ENCODE results near the genes TRAM2 and GSTA2.

- PRO-cap: no peak
- RAMPAGE, long total RNA, 4 experiments: no peak in any of the 4 experiments
Measured at GRCh38 chr6:52333625-52334254, 28.2 kb upstream of the PAQR8 start.

DNA sequence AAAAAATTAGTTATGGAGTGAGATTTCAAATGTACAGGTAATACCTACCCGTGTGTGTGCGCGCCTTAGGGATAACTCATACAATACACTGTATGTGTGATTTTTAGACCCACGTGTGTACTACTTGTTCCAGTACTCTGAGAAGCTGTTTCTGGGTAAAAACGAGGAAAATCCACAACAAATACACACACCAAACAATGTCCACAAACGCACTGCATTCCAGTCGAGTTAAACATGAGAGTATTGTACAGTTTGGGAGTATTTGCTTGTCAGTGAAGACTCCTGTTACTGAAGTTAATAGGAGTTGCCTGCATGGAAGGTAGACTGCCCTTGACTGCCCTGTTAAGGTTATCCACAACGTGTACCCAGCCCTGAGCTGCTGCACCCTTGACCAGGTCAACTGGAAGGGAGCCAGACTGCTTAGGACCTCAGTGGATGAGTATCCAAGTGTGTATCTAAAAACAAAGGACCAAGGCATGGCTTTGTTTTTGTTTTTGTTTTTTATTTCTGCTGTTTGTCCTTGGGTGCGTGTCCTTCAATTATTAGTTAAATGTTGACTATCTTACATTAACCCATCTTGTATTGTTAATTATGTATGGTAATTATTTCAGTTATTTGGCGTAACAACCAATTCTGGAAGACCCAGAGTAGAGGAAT is 1.6 kb downstream of the PAQR8 start:
- PRO-cap: no peak
- RAMPAGE, long total RNA, 4 experiments: no peak in any of the 4 experiments

- PRO-cap: no peak
- RAMPAGE, long total RNA, 4 experiments: no peak in any of the 4 experiments
Measured at GRCh38 chr6:52393587-52394899, 26.1 kb upstream of the EFHC1 start.

GRCh38 chr6:52397812-52398370 is 22.3 kb upstream of the EFHC1 start:
- PRO-cap: no peak
- RAMPAGE, long total RNA, 4 experiments: no peak in any of the 4 experiments

DNA sequence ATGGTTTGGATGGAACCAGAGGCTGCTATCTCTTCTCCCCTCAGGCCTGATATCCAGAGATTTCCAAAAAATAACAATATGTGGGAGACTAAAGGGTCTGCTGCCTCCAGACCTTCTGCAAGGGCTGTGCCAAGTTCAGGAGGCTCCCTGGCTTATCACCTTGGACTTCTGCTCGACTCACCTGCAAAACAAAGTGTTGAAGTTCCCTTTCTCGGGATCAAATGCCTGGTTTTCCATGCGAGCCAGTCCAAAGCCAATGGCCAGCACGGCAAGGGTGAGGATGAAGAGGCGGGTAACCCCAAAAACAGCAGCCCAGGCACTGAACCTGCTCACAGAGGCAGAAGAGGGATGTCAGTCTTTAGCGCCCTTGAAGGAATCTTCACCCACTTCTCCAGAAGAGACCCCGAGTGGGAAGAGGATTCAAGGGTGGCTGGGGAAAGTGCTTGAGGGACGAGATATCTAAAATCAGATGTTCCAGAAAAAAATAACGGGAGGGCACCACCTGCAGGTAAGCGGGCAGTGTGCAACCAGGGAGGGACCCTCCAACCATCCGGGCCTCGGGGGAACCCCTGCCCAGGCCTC is 71.4 kb downstream of the TRAM2 start:
- PRO-cap: no peak
- RAMPAGE, long total RNA, 4 experiments: no peak in any of the 4 experiments

DNA sequence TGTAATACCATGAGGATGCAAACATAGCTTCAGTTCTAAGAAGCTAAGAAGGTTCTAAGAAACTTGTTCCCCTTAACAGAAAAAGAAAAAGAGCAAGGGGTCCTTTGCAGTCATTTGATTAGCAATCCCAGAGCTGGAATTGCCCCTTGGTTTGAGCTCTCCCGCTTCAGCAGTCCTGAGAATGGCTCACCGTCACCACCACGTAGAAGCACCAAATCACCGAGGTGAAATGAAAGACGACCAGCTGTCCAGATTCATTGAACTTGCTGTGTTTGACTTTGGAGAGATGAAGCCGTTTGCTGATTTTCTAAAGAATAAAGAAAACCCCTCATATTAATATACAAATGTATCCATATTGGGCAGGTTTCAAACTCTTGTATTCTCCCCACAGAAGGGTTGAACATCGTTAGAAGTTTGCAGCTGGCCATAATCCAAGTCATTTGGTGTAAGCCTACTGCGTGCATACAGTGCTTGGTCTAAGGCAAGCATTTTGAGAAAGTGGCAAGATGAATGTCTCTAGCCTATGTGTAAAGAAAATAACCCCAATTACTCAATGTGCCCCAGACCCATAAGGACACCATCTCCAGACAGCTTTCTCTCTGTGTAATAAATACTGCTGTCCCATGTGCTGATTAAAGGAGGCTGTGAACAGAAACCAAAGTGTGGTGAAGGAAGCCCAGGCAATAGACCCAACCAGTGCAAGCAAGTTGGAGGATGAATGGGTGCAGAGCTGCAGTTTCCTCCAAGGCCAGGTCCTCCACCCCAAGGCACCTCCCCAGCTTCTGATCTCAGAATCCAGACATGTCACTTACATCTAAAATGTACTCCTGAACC is 60.8 kb downstream of the TRAM2 start:
- PRO-cap: no peak
- RAMPAGE, long total RNA, 4 experiments: no peak in any of the 4 experiments

DNA sequence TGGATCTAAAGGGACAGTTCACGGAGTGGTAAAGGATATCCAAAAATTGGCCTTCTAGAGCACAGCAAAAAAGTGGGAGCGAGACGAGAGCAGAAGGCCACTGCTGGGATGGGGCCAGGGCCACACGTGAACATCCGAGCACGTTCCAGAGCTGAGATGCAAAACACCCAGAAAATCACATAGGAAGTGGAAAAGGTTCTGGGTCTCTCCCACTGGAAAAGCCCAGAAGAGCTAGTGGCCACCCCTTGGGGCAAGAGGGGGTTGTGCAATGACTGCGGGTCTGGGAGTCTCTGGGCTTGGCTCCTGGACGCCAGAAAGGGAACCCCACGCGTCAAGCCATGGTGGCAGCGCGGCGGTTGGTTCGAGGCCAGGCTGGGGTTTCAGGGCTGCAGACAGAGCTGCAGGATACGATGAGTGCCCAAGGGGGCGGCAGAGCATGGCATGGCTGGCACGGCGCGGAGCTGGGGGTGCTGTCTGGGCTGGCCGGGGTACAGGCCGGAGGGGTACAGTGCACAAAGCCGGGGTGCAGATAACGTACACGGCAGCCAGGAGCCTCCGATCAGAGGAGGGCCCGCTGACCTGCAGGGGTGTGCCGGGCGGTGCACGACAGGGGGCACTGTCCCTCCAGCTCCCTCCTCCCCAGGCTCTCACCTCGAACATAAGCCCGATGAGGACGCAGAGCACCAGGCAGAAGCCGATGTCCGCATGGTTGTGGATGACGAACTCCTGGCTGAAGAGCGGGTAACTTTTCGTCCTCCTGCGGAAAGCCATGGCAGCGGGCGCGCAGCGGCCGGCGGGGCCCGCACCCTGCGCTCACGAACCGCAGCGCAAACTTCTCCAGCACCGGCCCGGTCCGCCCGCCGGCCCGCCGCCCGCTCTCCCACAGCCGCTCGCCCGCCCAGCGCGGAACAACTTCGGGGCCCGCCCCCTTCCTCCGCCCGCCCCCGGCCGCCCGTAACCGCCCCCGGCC is at the start of gene TRAM2:
Gene TRAM2 (minus strand): TSS at position 916 of the 970 bp plus-strand sequence.
- PRO-cap: bidirectional peak, plus-strand start outside the sequence, minus-strand start at position 884 of the sequence
- RAMPAGE, long total RNA, 4 experiments: no peak in any of the 4 experiments

DNA sequence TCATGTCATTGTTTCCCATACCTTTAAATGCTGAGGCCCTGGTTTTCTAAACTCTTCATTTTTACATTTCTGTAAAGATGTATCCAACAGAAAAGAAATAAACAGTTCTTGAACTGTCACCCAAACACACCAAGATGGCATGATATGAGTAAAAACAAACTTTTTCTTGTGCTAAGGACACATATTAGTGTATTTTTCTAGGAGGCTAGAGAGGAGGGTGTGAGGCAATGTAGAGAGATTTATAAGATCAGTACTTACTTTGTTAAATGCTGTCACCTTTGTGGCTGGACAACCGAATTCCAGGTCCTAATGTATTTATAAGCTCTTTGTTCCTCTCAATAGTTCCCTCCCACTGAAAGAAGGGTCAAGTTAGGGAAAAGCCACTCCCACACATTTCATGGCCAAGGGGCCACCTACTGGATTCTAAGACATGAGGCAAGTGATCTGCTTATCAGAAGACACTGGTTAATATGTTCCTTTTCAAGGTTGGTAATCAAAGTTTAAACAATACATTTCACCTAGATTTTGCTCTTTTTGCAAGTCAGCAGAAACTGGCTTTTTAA is at the start of gene GSTA2:
Gene GSTA2 (minus strand): TSS at position 290 of the 563 bp plus-strand sequence.
- PRO-cap: no peak
- RAMPAGE, long total RNA, 4 experiments: no peak in any of the 4 experiments

DNA sequence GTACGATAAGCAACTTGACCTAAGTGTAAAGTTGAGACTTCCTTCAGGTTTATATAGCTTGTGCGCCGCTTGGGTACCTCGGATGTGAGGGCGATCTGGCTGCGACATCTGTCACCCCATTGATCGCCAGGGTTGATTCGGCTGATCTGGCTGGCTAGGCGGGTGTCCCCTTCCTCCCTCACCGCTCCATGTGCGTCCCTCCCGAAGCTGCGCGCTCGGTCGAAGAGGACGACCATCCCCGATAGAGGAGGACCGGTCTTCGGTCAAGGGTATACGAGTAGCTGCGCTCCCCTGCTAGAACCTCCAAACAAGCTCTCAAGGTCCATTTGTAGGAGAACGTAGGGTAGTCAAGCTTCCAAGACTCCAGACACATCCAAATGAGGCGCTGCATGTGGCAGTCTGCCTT is 459 bp upstream of the GSTA4 start:
- PRO-cap: bidirectional peak, plus-strand start at position 76 of the sequence, minus-strand start outside the sequence
- RAMPAGE, long total RNA, 4 experiments: start-site peak on the plus strand in 3 of 4 experiments, centred at positions 146 to 162 of the sequence, 32,494 to 68,930 reads per replicate

DNA sequence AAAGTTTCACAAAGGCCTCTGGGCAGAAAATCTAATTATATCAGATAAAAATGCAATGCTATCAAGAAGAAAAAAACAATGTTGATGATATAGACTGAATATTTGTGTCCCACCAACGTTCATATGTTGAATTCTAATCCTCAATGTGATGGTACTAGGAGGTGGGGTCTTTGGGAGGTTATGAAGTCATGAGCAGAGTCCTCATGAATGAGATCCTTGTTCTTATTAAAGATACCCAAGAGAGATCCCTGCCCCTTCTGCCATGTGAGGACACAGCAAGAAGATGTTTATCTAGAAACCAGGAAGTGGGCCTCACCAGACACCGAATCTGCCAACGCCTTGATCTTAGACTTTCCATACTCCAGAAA is 67.6 kb upstream of the GCM1 start:
- PRO-cap: no peak
- RAMPAGE, long total RNA, 4 experiments: no peak in any of the 4 experiments

DNA sequence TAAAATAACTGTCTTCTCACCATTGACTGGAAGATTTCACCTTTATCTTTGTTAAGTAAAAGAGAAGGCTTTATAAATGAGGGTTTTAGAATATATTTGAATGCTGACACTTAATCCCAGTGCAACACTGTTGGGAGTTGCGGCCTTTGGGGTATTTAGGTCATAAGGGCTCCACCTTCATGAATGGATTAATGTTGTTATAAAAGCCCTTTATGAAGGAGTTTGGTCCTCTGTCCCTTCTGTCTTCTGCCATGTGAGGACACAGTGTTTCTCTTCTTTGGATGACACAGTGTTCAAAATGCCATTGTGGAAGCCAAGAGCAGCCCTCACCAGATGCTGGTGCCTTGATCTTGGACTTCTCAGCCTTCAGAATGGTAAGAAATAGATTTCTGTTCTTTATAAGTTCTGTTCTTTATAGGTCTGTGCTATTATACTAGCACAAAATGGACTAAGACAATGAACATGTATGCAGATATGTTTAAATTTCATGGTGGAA is 82.6 kb upstream of the ELOVL5 start:
- PRO-cap: no peak
- RAMPAGE, long total RNA, 4 experiments: no peak in any of the 4 experiments

DNA sequence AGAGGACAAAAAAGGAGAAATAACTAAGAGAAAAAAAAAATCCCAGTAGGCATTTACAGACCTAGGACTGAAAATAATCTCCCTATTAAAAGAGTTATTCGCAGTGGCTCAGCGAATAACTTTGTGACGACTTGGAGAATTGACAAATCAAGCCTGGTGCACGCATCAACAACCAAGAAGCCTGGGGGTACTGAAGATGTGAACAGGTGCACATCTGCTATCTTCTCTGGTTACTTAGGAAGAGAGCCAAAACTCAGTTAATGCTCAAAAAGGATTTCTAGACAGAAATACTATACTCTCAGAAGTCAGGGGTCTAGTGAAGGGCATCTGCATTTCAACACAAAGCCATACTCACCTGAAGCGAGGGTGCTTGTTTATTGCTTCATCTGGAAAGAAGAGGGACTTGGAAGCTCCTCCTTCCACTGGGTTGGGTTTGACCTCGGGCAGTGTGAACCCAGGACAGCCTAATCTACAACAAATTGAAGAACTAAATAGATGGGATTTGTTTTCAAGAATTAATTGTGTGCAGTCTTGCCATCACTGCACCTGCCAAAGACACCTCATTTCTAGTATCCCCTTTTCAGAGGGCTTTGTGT is 29.0 kb downstream of the GCLC start:
- PRO-cap: no peak
- RAMPAGE, long total RNA, 4 experiments: no peak in any of the 4 experiments

DNA sequence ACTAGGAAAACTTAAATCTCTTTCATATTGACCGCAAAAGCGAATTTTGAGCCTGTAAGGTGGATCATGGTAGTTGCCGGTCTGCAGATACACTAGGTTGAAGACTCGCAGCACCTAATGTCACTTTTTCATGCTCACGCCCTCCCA is 940 bp downstream of the GCLC start:
- PRO-cap: no peak
- RAMPAGE, long total RNA, 4 experiments: no peak in any of the 4 experiments

- PRO-cap: unidirectional peak, plus-strand start at chr6:53544730
- RAMPAGE, long total RNA, 4 experiments: start-site peak on the minus strand in 2 of 4 experiments, at chr6:53544676-53544804 at its widest, 10 to 50 reads per replicate
Measured at GRCh38 chr6:53544235-53544933, 517 bp downstream of the GCLC start.

DNA sequence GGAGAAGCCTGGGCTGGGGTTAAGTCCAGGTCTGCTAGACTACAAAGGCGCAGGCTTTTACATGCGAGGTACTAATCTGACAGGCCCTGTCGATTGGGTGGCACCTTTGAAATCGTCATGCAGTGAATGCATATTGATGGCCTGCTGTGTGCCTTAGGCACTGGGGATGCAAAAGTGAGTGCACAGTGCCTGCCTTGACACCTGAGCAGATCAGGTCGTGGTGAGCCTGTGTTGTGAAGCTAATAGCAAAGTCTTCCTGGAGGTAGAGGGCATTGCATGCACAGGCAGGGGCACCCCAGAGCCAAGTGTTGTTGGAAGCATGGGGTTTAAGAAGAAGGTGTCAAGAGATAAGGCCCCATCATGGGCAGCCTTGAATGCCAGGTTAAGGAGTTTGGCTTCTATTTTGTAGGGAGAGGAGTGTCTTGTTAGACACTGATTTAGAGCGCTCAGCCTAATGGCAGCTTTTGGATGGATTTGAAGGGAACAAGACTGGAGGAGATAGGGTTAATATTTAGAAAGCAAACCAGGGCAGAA is 17.0 kb downstream of the LRRC1 start:
- PRO-cap: no peak
- RAMPAGE, long total RNA, 4 experiments: start-site peak on the plus strand in 1 of 4 experiments, centred at position 287 of the sequence, 33 reads per replicate

GRCh38 chr6:53827272-53828050 is 32.7 kb downstream of the LRRC1 start:
- PRO-cap: no peak
- RAMPAGE, long total RNA, 4 experiments: no peak in any of the 4 experiments

DNA sequence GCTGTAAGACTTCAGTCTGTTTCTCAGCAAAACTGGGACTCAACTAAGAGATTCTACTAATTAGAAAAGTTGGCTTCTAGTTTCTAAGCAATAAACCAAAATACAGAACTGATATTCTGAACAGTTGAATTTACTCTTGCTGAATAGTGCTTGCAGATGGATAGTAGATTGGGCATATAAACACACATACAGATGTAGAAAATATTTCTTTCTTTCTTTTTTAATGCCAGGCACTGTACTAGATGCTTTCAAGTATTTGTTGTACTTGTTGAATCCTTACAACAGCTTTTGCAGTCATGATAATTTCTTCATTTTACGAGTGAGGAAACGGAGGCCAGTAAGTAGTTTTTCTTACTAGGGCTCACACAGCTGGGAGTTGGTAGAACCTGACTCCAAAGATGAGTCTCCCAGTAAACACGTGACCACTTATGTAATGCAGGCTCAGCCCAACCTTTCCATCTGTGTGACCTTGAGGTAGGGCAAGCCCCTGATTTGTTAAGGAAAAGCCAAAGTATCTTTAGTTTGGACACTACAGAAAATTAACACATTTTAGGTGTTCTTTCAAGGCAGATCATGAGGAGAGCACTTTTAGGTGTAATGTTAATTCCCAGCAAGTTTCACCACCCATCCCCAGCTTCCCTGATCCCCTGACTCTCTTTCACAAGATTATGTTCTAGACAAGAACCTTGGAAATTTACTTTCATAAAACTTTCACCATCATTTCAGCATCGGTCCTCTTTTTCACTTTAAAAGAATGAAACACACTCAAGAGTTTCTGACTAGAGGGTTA is 111.2 kb downstream of the LRRC1 start:
- PRO-cap: no peak
- RAMPAGE, long total RNA, 4 experiments: no peak in any of the 4 experiments

- PRO-cap: no peak
- RAMPAGE, long total RNA, 4 experiments: no peak in any of the 4 experiments
Measured at GRCh38 chr6:53910758-53911474, 116.1 kb downstream of the LRRC1 start.

- PRO-cap: no peak
- RAMPAGE, long total RNA, 4 experiments: no peak in any of the 4 experiments
Measured at GRCh38 chr6:53961995-53962528, 149.2 kb upstream of the MLIP start.

DNA sequence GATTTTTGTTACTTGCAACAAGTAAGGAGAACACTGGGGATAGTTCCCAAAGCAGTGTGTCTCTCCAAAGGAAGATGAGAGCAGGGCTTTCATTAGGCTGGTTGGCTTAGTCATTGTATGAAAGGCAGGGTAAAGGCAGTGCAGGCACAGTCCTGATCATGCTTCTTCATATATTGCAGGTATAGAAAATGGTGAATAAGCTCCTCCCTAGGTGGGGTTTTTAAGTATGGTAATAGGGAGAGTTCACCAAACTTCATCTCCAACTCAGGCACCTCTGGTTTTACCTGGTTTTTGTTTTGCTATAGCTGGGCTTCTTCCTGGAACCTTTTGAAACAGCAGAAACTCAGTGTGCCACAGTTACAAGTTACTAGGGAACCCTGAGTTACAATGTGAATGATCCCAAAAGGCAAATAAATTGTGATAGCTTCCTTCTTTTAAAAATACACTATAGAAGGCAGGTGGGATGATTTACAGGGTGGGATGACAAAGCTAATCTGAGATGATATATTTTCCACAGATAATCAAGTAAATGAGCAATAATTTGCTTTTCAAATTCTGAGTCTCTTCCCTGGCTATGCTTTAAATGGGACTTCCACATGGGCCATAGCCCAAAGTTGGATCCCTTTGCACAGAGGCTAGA is 101.4 kb upstream of the MLIP start:
- PRO-cap: no peak
- RAMPAGE, long total RNA, 4 experiments: no peak in any of the 4 experiments

All from suprapubic skin (tissue), 4 donors.